Mesenchymal stem cell of the bone marrow (primary cell): ENCODE data around the genes SLC15A2, CD86, KPNA1, SLC49A4 and ADCY5.

DNA sequence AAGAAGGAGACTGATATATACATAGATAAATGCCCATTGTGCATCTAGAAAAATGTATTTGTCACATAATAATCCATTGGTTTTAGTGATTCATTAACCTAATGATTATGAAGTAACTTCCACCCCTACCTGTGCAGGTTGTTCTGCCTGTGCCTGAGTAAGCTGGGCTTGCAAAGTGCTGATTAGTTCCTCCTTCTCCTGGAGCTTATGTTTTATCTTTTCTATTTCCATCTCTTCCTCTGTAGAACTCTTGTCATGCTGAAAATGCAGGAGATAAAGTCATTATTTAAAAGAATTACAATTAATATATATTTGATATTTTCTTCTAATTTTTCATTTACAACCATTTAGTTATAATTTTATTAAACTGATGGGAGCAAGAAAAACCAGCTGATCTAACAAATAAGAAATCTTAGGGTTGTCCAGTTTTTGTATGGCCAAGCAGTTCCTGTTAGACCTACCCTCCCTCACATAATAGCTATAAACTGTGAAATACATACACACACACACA lies 22.7 kb downstream of the GOLGB1 start:
- CAGE, long polyA plus RNA = no peak

- CAGE, long polyA plus RNA = no peak
Observed at GRCh38 chr3:121793213-121793657, 41.6 kb downstream of the IQCB1 start.

- CAGE, long polyA plus RNA = no peak
Observed at GRCh38 chr3:121894124-121894893, at the start of gene SLC15A2. SLC15A2 (plus strand) TSS chr3:121894401.

GRCh38 chr3:122055092-122055684 lies at the start of gene CD86:
CD86 (plus strand) TSS chr3:122055362.
- CAGE, long polyA plus RNA = no peak

DNA sequence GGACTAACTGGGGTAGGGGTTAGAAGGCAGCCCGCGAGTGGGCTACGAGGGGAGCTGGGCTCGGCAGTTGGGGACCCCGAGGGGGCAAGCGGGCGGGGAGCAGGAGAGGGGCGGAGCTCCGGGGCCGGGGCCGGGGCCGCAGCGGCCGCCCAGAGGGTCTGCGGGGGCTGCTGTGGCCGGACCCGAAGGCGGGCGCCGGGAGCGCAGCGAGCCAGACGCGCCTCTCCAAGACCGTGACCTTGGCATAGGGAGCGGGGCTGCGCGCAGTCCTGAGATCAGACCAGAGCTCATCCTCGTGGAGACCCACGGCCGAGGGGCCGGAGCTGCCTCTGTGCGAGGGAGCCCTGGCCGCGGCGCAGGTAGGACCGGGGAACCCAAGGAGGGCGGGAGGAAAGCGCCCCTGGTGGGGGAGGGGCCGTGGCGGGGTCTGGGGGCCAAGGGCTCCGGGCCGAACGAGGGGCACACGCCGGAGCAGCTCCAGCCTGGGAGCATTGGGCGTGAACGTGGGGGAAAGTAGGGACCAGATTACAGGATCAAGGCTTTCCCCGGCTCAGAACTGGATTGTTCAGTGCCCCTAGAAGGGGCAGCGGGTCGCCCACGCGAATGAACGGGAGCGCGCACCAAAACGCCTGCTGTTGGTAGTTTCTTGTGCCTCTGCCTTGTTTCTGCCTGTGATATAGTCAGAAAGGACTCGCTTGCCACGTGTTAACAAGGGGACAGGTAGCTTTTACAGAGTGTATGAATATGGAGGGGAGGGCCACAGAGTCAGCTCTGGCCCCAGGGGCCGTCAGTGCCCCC lies 902 bp downstream of the CASR start:
- CAGE, long polyA plus RNA = no peak

- CAGE, long polyA plus RNA = no peak
Observed at GRCh38 chr3:122310357-122310815, 14.7 kb upstream of the CSTA start.

- CAGE, long polyA plus RNA = no peak
Observed at GRCh38 chr3:122353361-122353672, 28.3 kb downstream of the CSTA start.

DNA sequence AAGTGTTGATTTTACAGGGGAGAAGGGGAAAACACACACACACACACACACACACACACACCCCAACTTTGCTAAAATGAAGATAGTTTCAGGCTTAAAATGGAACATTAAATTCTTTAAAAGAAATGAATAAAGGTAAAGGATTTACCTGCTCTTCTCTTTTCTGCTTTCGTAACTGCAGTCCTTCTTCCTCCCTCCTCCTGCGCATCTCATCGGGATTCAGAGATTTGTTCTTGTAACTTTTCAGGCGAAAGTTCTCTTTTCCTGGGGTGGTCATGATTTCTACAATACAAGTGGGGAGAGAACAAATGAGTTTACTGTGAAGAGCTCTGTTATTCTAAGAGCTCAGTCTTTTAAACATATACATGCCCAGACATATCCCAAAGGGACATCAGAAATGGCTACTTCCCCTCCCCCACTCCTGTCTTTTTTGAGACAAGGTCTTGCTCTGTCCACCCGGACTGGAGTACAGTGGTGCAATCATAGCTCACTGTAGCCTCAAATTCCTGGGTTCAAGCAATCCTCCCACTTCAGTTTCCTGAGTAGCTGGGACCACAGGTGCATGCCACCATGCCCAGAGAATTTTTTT lies 18.4 kb downstream of the KPNA1 start:
- CAGE, long polyA plus RNA = no peak

DNA sequence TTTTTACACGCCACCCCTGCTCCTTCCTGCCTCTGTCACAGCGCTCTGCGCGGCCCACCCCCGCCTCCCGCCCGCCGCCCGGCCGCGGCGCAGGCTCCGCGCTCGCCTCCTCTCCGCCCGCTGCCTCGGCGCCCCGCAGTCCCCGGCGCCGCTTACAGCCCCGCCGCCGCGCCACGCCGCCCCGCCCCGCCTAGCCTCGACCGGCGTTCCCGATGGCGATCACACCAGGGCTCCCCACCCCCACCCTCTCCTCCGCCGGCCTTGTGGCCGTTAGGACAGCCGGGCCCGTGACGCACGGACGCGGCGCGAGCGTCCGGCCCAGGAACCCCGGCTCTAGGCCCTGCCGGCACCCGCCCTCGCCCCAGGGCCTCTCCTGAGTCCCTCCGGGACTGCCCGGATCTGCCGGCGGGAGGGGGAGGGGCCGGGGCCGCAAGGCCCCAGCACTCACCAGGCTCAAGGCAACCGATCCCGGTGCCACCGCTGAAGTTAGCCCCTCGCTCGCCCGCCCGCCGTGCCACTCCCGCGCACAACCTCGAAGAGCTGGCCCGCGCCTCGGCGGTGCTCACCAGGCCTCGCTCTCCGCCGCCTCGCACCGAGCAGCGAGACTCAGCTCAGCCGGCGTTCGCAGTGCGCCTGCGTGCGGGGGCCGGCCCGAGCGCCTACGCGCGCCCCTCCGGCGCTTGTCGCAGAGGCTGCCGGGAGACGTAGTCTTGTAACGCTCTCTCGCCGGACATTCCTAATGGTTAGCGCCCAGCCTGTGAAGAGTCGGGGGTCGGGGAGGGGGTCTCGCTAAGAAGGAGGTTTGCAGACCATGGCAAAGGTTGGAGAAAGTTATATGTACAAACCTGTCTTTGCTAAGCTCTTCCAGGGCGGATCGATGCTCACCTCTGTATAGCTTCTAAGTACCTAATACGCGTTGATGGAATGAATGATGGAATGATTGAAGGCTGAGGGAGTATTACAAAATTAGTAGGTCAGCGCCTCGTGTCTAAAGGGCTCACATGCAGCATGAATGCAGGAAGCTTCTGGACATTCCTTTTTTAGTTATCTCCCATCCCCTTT lies at the start of gene KPNA1:
TSS of gene KPNA1 (minus strand) at position 631 of the 1,062 bp plus-strand sequence.
- CAGE, long polyA plus RNA = no peak

DNA sequence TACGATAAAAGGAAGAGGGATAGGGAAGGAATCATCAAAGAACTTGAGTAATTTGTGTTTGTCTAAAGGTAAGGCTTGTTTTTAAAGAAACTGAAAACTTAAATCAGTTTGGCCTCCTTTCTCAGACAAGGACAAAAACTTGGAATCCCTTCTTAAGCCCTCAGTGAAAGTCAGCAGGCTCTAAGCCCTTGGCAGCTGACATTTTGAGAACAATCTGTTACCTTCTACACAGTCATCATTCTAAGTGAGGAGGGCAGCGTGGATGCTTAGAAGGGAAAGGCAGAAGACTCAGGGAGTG lies 10.9 kb downstream of the HSPBAP1 start:
- CAGE, long polyA plus RNA = no peak

DNA sequence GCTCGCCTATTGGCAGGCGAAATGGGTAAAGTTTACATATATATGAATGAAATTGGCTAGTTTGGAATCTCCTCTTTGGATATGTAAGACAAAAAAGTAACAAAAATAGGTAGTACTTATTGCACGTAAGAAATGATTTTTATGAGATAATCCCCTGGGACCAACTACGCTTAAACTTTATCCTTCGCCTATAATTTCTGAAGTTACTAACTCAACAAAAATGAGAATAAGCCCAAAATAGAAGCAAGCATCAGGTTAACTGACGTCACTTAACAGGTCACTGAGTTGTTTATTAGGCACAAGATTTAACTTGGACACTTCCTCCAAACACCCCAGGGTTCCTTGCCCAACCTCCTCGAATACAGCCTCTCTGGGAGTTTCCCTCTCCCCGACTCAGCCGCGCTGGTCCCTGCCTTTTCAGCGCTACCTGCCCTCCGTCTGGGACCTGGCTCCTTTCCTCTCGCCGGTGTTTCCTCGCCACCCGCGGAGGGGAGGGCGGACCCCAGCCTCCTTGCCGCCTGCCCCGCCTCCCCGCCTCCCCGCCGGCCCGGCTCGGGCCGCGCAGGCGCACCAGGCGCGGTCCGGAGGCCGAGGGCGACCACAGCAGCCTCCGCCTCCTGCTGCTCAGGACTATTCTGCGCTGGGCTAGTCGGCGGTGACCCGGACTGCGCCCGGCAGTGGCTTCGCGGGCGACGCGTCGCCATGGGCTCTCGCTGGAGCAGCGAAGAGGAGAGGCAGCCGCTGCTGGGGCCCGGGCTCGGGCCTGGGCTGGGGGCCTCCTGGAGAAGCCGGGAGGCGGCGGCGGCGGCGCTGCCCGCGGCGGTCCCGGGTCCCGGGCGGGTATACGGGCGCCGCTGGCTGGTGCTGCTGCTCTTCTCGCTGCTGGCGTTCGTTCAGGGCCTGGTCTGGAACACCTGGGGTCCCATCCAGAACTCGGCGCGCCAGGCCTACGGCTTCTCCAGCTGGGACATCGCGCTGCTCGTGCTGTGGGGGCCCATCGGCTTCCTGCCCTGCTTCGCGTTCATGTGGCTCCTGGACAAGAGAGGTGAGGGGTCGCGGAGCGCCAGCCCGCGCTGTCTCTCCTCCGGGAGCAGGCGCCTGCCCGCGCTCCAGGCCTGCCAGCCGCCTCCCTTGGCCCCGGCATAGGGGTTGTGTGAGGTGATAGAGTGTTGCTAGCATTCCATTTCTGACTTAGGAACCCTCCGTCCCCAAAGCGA lies at the start of gene SLC49A4:
TSS of gene SLC49A4 (plus strand) at position 579 of the 1,217 bp plus-strand sequence.
- CAGE, long polyA plus RNA = no peak

DNA sequence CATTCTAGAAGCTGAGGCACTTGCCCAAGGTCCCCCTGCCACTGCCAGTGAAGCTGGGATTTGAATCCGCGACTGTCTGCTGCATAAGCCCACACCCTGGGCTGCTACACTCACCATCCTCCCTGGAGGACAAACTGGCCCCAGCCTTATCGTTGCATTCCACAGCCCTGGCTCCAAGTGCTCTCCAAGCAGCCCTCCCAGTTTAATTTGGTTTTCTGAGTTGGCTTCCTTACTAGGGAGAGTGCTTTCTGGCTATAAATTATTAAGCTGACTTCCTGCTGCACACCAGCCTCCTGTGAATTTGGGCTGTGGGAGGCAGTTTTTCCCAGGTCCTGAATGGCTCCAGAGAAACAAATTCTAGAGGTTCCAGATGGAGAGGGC lies 69.9 kb downstream of the SEMA5B start:
- CAGE, long polyA plus RNA = no peak

DNA sequence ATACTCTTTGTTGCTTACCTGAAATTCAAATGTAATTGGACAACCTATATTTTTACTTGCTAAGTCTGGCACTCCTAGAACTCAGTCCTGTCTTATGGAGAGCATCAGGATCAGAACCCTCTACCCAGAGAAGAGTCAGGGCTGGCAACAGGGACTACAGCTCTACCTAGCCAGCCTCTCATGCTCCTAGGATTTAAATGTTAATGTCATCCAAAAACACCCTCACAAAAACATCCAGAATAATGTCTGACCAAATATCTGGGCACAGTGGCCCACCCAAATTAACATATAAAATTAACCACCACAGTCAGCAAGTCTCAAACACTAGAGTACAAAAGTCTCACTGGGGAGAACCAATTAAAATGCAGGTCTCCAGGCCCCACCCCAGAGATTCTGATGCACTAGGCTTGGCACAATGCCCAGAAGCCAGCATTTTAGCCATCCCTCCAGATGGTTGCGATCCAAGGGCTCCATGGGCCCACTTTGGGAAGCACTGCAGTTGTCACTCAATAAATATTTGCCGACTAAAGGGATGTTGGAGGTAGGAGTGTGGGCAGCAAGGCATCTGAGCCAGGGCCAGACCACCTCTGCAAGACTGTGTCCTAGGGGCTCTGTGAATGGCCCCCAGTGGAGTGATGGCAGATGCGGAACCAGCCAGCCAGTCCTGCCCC lies 50.0 kb downstream of the SEMA5B start:
- CAGE, long polyA plus RNA = no peak

DNA sequence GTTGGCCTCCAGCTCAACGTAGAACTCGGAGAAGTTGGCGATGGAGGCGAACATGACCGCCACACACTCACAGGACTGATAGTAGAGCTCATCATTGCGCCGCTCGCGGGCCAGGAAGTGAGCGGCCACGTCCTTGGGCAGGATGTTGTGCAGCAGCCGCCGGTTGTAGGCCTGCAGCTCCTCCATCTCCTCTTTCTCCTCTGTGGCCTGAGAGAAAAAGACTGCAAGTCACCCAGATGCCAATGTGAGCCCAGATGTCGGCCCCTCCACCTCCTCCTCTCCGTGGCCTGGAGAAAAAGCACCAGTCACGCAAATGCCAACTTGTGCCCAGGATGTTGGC lies 89.4 kb downstream of the SEC22A start:
- CAGE, long polyA plus RNA = no peak

DNA sequence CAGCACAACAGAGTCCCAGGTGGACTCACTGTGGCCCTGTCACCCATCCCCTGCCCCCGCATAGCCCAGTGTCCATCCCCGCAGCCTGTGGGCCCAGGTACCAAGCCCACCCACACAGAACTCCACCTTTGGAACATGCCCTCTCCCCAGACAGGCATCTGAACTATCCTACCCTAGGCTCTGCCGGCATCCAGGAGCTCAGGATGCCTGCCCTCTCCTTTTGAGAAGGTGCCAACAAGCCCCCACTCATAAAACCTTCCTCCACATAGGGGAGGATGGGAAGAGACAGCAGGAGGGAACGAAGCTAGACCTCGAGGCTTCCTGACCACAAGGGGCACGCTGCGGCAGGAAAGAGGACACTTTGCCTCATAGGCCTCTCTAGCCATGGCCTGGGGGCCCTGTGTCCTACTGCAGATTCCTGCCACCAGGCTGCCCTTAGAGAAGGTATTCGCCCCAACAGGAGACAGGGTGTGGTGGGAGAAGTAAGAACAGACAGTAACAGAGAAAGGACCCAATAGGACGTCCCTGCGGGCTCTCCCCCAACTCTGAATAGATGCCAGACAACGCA lies 37.0 kb downstream of the ADCY5 start:
- CAGE, long polyA plus RNA = no peak

GRCh38 chr3:123412411-123413702 lies 36.0 kb downstream of the ADCY5 start:
- CAGE, long polyA plus RNA = no peak

DNA sequence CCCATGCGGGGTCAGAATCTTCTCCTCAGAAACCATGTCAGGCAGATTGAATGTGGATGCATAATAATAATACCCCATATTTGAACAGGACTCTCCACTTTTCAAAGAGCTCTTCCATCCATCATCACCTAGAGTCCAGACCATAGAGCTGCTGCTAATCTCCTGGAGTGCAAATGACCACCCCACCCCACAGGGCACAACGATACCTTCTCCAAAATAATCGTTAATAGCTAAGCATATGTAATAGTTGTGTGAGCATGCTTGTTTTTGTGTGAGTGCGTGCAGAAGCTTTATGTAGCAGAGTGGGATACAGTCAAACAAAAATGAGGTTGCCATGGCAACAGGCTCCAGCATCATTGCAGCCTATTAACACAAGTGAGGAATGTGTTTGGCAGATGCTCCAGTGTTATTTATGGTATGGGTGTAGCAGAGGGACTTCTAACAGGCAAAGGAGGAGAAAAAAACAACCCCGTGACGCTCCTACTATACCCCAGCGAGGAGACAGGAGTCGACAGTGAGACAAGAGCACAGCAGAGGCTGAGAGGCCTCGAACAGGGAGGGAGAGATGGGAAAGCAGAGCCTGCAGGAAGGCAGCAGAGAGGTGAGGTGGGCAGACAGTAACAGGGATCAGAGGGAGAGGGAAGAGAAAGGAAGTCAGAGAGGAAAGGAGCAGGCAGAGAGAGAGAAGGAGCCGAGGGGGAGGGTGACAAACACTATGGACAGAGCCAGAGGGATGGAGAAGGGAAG lies 4.9 kb downstream of the ADCY5 start:
- CAGE, long polyA plus RNA = no peak

GRCh38 chr3:123448447-123449210 lies at the start of gene ADCY5:
ADCY5 (minus strand) TSS chr3:123449090.
- CAGE, long polyA plus RNA = no peak

DNA sequence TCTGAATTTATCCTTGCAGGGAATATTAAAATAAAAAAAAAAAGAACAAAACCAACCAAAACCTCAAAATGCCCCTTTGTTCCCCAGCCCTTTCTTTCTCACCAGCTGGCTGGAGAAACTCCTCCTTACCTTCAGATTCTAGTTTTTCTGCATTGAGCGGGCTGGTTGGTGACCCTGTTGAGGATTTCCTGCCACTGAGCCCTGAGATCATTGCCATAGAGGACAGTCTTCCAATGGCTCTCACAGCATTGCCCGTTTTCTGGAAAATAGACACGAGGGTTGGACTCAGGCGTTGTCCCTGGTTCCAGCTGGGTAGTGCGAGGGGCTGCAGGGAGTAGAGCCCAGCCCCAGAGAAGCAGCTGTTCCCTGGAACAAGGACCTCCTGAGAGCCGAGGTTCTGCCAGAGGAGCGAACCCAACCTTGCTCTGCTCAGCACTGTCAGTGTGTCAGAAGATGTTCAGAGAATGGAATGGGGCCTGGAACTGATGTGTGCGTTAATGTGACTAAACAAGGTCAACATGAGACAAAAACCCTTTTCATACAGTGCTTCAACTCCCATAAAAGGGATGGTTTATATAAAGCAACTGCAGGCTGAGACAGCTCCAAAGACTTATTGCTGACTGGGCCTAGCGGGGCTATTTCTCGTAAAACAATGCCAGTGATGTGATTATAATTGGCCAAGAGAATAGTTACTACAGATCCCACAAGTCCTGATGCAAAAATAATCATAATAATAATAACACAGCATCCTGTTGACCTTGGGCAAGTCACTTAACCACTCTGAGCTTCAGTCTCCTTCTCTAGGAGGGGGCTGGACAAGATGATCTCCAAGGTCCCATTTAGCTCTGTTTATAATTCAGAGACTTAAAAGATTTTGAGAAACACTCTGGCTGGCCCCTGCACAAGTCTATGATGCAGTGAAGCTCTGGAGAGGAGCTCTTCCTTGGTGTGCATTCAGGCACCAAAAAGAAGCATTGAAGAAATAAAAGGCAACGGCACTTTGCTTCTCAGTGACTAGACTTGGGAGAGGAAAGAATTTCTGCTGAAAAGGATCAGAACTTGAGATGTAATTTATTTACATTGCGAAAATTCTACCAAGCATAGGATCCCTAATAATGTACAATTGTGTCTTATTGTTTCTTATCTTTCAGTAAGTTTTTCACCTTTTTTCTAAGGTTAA lies 35.6 kb upstream of the HACD2 start:
- CAGE, long polyA plus RNA = no peak

DNA sequence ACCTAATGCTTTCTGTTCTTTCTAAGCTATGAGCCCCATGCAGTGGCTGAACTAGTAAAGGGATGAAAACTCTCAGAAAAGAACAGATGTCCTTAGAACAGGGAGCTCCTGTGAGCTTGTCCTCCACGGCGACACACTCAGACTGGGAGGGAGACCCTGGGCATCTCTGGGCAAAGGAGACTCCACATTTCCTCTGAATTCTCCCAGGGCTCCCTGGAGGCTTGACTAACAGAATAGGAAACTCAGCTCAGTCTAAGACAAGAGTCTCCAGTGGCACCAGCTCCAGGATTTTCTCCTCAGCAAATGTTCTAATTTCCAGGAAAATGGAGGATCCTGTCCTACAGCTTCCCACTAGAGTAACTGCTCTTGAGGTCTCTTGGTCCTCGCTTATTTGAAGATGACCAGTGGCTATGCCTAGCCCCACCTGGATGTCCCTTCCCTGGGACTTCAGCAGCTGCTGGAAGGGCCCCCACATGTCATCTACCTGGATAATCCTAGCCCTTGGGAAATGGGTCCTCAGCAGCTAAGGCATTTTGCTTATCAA lies 74.8 kb upstream of the HACD2 start:
- CAGE, long polyA plus RNA = no peak